Measurements from ENCODE around the genes ACTC1 and MEIS2.

GRCh38 chr15:34795106-34796058 is at the start of gene ACTC1:
TSS of gene ACTC1 (minus strand) at chr15:34795549.
- PRO-cap: unidirectional peak, minus-strand start at chr15:34795477

- PRO-cap: no peak
Measured at GRCh38 chr15:35058660-35059080, 26.4 kb downstream of the NANOGP8 start.

GRCh38 chr15:35158691-35159467 is 73.8 kb upstream of the NANOGP8 start:
- PRO-cap: no peak

DNA sequence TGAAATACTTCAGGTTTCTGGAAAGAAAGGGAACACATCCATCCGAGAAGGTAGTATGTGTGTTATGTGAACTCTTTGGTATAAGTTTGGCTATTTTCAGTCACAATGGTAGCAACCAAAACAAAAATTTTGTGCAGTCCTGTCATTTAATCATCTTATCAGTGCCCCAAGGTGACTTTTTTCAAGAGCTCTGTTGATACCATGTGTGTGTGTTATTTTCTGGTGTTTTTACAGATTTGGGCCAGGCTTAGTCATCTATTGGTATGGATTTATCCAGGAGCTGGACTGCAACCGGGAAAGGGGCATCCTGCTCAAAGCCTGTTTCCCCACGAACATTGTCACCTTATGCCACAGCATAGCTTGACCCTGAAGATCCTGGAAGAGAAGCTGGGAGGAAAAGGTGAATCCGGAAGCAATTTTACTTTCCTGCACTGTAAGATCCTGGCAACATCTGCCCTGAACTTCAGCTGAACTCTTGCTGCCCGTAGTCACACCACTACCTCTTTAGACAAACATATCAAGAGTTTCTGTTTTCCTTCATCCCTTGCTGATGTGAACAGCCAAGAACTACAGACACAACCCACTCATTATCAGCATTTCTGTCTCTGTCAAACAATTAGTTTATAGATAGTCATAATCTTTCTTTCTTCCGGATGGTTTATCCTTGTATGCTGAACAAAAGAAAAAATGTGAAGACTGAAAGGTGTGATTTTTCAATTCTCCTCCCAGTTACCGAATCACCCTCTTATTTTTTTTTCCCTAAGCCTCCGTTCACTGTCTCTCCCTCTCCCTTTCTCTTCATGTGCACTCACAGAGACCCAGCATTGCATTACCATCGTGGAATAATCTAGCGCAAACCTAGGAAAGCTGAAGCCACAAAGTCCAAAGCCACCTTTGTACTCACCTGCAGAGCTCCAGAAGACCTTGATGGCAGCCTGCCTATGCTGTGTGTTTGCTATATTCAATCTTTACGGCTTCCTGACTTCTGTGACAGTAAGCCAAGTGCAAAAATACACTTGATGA is 229.0 kb downstream of the CDIN1 start:
- PRO-cap: no peak

DNA sequence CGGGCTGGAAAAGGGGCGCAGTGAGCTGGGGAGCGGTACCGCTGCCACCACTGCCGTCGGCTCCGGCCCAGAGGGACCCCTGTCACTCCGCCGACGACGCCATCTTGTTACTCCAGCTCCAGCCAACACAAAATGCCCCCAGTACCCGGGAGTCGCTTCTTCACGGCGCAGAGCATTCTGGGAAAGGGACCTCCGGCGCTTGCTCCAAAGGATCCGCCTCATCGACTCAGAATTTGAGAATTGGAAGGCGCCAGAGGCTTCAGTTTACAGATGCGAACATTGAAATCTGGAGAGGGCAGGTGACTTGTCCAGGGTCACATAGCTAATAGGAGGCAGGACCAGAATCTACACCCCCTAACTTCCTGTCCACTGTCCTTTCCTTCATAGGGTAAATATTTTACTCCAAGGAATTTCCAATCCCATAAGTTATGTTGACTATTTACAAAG is 239.0 kb downstream of the CDIN1 start:
- PRO-cap: no peak

DNA sequence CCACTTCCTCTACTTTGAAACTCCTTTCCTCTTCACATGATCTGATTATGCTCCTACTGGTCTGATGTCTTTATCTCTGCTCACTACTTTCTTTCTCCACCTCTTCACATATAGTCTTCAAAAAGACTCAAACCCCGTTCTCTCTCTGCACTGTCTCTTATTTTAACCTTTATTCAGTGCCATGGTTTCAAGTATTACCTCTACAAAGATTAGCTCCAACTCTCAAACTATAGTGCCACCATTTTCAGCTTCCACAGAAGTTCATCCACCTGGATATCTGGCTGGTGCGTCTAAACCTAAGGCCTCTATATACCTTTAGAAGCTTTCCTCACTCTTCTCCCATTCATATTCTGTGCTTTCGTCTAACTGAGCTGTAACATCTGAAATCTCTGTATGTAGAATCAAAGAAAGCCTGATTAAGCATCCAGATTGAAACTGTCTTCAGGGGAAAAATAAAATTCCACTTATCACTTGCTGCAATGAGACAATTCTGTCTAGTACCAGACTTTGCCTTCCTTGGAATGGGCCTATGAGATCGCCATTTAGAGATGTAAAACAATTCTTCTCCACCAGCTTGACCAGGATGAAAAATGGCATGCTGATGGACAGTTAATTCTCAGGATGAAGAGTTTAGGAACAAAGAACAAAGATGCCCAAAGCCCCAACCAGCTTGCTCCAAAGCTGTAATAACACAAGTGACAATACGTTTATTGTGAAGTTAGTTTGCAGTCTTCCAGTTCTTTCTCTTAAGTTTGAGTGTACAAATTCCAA is 75.9 kb downstream of the MEIS2 start:
- PRO-cap: no peak

DNA sequence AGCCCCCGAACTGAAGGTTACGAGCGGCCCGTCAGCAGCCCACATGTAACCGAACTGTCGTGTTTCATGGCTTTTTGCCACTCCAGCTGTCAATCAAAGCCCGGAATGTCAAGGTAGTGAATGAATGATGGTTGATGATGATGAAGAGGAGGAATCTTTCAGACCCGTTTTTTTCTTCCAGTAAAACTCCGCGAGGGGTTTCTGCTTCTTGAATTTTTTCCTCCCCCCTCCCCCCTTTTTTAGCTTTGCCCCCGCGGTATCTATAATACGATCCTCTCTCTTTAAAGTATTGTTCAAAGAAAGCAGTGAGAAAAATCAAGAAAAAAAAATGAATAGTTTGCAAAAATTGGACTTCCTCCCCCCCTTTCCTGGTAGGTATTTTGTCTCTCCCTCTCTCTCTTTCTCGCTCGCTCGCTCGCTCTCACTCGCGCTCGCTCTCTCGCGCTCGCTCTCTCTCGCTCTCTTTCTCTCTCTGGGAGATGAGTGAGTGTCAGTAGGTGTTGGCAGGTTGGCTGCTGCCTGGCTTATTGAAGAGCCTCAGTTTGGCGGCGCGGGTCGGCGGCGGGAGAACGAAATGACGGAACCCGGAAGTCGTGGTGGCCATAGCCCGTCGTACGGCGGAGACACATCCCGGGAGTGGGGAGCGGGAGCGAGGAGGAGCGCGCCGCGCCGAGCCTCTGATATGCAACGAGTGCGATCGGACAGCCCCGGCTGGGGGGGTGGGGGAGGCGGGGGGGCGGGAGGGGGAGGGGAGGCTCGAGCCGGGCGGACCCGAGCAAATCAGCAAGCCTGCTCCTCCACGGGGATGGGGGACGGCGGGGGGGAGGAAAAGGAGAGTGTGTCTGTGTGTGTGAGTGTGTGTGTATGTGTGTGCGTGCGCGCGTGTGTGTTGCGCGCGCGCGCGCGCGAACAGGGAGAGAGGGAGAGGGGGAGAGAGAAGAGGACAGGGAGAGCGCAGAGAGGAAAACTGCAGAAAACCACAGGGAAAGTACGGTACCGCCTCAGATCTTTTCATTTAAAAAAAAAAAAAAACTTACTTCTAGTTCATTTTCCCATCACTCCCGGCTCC is at the start of gene MEIS2:
MEIS2 (minus strand) TSS at position 695 of the 1,069 bp plus-strand sequence.
- PRO-cap: unidirectional peak, minus-strand start at position 47 of the sequence; bidirectional peak, plus-strand start at position 915 of the sequence, minus-strand start at position 686 of the sequence

DNA sequence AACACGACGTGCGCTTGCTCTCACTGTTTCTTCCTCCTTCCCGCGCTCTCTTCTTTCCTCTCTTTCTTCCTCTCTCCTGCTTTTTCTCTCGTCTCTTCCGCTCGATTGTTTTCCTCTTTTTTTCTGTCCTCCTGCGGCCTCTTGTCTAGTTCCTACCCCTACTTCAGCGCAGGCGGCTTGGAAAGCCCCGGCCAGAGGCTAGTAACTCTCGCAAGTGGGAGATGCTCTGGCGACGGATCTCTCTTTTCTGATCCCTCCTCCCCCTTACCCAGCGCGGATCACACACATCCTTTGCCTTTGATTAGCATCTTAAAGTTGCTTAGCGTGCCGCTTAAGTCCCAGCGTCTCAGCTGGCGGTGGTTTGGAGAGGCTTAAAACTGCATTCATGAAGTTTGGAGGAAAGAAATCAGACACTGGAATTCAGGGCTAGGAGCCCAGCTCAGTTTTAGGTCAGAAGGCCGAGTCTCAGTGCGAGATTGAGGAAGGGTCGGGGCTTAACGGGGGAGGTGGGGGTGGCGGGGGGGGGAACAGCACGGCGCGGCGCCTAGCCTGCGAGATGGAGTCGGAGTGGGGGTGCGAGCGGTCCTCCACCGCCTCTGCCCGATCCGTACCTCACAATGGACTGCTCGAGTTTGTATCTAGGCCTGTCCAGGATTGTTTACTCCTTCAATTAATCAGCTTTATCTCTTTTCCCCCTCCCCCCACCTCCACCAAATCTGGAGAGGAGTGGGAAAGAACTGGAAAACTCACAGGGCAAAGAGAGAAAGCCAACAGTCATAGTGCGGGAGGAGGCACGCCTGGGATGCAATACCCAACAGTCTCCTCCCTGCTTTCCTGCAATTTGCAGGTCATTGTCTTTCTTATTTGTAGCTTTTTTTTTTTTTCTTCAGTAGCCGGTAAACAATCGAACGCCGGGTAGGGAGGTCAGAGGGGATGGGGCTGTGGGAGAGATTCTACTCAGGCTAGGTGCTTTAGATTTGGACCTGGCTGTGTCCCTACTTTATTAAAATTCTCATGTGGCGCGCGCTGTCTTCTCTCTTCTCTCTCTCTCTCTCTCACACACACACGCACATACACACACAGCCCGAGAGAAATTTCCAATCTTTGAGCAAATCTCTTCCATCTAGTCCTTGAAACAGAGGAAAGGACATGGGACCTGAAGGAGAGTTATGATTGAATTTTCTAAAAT is 6.6 kb upstream of the MEIS2 start:
- PRO-cap: bidirectional peak, plus-strand start at position 312 of the sequence, minus-strand start at position 240 of the sequence; bidirectional peak, plus-strand start at position 777 of the sequence, minus-strand start at position 569 of the sequence; bidirectional peak, plus-strand start at position 1,133 of the sequence, minus-strand start at position 836 of the sequence

DNA sequence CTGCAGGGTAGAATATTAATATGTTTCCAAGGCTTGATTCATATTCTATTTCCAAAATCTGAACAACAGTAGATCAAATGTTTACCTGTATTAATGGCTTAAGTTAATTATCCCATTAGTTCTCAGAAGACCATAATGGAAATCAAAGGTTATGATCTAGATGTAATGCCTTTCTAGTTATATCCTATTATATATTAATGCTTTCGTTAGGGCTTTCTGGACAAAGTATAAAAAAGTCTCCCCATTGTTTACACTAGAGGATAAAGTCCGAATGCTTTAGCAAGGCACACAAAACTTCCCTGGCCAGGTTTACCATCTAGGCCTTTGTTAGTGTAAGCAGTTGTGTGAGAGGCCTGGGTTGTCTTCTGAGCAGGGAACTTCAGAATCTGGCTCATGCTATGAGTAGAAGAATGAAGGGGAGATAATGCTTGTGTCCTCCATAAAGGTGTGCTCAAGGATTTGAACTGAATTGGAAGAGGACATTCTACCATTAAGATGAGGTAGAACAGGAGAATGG is 106.3 kb upstream of the MEIS2 start:
- PRO-cap: no peak

- PRO-cap: unidirectional peak, minus-strand start at chr15:38253655
Measured at GRCh38 chr15:38253402-38253973, 852 bp downstream of the SPRED1 start.

- PRO-cap: no peak
Measured at GRCh38 chr15:38261968-38262667, 9.5 kb downstream of the SPRED1 start.

DNA sequence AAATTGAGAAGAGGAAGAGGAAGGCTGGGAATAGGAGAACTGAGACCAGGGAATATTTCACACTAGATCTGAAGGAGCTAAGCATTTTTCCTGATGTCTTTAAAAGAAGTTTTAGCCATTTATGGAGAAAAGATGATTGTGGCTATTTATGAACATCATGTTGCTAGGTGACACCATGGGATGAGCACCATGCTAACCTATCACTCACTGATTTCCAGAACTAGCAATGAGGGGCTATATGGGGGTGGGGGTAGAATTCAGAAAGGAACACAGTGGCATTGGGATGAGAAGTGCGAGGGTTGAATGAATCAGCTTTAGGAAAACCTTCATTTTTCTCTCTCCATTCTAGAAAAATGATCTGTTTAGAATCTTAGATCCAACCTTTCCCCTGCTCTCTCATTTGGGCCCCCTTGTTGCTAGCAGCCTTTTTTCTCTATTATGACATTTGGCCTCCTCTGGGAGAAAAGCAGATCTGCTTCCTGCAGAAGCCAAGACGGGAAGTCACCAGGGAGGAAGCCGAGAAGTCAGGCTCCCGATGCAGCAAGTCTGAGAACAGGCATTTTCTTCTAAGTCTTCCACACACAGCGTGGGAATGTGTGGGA is 76.0 kb upstream of the FAM98B start:
- PRO-cap: no peak

- PRO-cap: no peak
Measured at GRCh38 chr15:38652925-38653541, 88.4 kb upstream of the RASGRP1 start.

DNA sequence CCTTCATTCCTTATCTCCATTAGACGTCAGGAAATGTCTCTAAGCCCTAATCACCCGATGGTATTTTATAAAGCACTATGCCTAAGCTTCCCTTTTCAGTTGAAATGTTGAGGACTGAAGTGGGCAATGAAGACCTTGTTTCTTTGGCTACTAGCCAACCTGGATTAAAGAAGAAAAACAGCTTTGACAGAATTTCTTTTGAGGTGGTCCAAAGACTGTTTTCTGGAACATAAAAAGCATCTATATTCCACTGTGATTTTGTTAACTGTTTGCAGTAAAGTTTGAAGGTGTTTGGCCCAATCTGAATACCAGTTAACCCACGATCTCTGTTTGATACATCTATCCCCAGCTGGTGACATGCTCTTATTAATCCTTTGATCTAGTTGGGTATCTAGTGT is 263.8 kb upstream of the RASGRP1 start:
- PRO-cap: no peak

- PRO-cap: bidirectional peak, plus-strand start at chr15:39582073, minus-strand start at chr15:39581798
Measured at GRCh38 chr15:39581643-39582124, 805 bp downstream of the THBS1 start.

- PRO-cap: no peak
Measured at GRCh38 chr15:39887479-39888248, 32.4 kb downstream of the GPR176 start.

GRCh38 chr15:39960331-39960915 is 26.5 kb downstream of the EIF2AK4 start:
- PRO-cap: no peak

DNA sequence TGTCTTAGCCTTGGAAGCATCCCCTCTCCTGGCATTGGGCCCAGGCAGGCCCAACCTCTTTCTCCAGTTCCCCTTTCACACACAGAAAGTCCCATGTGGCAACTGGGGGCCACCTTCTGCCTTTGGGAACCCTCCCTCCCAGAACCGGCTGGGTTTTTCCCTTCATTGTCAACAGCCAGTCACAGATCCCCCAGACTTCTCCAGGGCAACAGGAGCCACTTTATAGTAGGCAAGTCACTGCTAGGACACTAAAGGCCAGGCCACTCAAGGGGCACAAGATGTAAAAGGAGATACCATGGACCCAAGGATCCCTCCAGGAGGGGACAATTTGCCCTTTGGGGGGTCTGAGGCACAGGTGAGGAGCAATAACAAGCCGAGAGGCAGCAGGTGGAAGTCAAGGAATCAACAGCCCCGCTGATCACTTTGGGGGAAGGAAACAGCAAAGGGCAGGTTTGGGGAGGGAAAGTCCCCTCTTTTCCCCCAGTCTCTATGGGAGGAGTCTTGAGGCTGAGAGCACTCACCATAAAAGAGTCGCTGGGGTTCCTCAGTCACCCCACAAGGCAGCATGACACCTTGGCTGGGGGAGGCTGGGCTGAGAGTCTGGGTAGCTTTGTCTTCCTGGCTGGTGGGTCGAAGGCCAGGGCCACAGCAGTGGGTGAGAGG is 3.3 kb downstream of the BMF start:
- PRO-cap: no peak

DNA sequence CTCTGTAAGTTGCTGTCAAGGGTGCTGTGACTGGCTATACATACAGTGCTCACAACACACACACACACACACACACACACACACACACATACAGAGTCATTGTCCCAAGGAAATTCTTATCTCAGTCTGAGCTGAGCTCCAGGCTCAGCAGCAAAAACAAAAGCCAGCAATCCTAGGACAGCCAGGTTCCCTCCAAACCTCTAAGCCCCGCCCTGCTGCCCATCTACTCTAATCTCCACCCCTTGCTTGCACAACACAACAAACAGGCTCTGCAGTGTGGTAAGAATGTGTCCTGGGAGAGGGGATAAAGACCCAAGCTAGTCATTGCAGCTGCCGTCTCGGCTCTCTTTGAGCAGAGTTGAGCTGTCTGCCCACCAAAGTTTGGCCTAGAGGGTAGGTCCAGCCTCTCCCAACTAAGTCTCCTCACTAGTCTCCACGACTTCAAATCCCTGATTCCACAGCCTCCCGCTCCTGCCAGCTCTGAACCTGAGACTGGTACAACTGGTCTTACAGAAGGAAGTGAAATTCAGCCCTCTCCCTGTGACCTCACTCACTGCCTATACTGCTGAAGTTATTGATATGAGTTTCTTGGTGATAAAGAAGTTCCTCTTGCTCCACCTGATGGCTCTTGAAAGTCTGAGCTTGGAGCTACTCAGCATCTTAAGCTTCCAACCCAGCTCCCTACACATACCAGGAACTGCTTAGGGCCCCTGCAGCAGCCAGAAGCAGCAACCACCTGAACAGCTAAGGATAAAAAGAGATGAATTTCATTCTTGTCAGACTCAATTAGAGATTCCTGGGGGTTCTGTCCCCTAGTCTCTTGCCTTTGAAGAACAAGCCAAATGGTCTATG is 2.0 kb downstream of the BMF start:
- PRO-cap: unidirectional peak, plus-strand start at position 307 of the sequence

- PRO-cap: bidirectional peak, plus-strand start at chr15:40324347, minus-strand start at chr15:40324232; bidirectional peak, plus-strand start at chr15:40324866, minus-strand start at chr15:40324765
Measured at GRCh38 chr15:40324064-40325025, 853 bp downstream of the INAFM2 start.

Measured in right common carotid artery plus branches (tissue), 1 donor.